ENCODE results near the genes GAGE12E and PAGE1.

DNA sequence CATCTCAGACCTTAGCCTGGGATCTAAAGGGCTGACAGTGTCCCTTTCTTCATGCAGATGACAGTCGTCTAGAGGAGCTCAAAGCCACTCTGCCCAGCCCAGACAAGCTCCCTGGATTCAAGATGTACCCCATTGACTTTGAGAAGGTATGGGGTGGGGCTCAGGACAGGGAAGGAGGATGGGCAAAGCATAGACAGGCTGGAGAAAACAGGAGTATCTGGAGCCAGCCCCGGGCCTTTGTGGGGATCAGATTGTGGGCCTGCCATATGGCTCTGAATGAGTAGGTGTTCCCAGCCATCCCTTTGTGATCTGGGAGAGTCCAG is 6.2 kb upstream of the CDK16 start:
- RRBS: no CpG with 5 or more reads among the region's 2 CpGs
CAGE:
- cytosol, long polyA plus RNA: no peak
- long polyA plus RNA: no peak
- nucleus, long polyA plus RNA: no peak

- RRBS: 42% methylated on average over 1 of the region's 10 CpGs
CAGE:
- cytosol, long polyA plus RNA: no peak
- long polyA plus RNA: no peak
- nucleus, long polyA plus RNA: no peak
These were observed 1.6 kb upstream of the CDK16 start for GRCh38 chrX:47216863-47217399.

GRCh38 chrX:47218847-47219679 is 582 bp downstream of the CDK16 start:
- RRBS: 4% methylated on average over 31 of the region's 67 CpGs
CAGE:
- cytosol, long polyA plus RNA: no peak
- long polyA plus RNA: no peak
- nucleus, long polyA plus RNA: no peak

- RRBS: no CpG with 5 or more reads among the region's 11 CpGs
CAGE:
- cytosol, long polyA plus RNA: no peak
- long polyA plus RNA: no peak
- nucleus, long polyA plus RNA: no peak
These were observed 58.4 kb upstream of the ZNF157 start for GRCh38 chrX:47311870-47312510.

- RRBS: no CpG with 5 or more reads among the region's 7 CpGs
CAGE:
- cytosol, long polyA plus RNA: no peak
- long polyA plus RNA: no peak
- nucleus, long polyA plus RNA: no peak
These were observed 26.8 kb downstream of the ZNF41 start for GRCh38 chrX:47456138-47456749.

DNA sequence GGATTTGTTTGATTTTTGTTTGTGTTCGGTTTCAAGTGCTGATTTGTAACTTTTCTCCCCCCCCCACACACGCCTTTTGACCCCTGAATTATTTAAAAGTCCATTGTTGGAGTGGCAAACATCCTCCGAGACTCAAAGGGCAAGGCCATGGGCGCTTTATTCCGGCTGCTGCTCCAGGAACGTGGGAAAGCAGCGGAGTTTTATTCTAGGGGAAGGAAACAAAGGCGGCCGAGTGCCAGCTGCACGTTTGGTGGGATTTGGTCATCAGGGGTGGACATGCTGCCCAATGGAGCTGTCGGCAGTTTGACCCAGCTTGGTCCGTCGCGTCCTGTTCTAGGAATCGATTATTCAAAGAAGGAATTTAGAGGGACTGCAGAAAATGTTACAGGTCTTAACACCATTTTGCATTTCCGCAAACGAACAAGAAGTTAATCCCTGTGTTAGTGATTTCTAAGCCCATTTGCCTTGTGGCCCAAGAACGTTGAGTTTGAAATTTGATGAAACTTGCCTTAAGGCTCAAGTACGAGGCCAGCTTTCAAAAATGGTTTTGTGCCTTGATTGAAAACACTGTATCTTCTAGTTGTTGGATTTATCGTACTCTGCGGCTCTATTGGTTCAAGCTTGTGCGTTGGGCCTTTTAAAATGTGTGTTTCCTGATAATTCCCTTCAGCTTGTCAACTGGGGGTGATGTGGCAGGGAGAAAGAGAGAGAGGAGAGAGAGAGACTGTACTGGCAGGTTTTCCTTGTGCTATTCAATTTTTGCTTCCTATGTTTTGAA is 625 bp upstream of the ZNF41 start:
- RRBS: no CpG with 5 or more reads among the region's 22 CpGs
CAGE:
- cytosol, long polyA plus RNA: no peak
- long polyA plus RNA: no peak
- nucleus, long polyA plus RNA: no peak

GRCh38 chrX:47540073-47540272 is 21.0 kb upstream of the ARAF start:
CAGE:
- cytosol, long polyA plus RNA: no peak
- long polyA plus RNA: no peak
- nucleus, long polyA plus RNA: no peak

- RRBS: no CpG with 5 or more reads among the region's 3 CpGs
CAGE:
- cytosol, long polyA plus RNA: no peak
- long polyA plus RNA: no peak
- nucleus, long polyA plus RNA: no peak
These were observed 14.7 kb upstream of the ZNF630 start for GRCh38 chrX:48085944-48086755.

DNA sequence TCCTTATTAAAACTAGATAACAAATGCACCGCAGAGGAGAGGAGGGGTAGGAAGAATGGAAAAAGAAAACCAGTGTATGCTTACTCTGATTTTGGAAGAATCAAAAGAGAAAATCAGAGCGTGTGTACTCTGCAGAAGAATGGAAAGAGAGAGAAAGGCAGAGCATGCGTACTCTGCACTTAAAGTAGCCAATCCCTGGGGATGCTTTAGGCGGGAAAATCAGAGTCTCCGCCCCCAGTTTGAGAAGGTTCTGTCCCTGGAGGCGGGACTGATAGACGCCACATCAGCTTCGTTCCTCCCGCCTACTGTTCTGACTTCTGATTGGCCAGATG is 23.6 kb downstream of the SSX1 start:
- RRBS: no CpG with 5 or more reads among the region's 9 CpGs
CAGE:
- cytosol, long polyA plus RNA: no peak
- long polyA plus RNA: no peak
- nucleus, long polyA plus RNA: no peak

DNA sequence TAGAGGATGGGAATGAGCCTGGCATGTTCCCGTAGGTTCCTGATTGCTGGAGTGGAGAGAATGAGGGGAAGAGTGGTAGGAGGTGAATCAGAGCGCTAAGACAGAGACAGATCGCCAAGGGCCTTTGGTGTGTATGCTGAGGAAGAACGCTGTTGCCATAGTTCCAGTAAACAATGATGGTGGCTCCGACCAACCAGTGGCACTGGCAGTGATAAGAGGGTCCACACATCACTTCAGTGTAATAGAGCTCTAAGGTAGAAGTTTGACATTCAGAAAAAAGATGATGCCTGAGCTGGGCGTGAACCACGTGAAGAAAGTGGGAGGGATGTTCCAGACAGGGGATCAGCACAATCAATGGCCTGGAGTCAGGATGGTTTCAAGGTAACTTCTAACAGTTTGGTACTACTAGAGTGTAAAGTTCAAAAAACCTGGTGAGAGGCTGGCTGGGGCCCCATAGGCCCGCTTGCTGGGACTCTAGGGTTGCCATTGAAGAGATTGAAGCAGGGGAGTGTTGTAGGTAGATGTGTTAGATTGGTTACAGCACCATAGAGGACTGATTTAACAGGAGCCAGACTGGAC is 1.1 kb downstream of the TBC1D25 start:
- RRBS: no CpG with 5 or more reads among the region's 8 CpGs
CAGE:
- cytosol, long polyA plus RNA: no peak
- long polyA plus RNA: no peak
- nucleus, long polyA plus RNA: no peak

- RRBS: 25% methylated on average over 11 of the region's 36 CpGs
CAGE:
- cytosol, long polyA plus RNA: no peak
- long polyA plus RNA: no peak
- nucleus, long polyA plus RNA: start-site peak on the plus strand at chrX:48574946-48574999, 186 and 177 reads in 2 replicates
These were observed 509 bp downstream of the RBM3 start for GRCh38 chrX:48574635-48575350.

DNA sequence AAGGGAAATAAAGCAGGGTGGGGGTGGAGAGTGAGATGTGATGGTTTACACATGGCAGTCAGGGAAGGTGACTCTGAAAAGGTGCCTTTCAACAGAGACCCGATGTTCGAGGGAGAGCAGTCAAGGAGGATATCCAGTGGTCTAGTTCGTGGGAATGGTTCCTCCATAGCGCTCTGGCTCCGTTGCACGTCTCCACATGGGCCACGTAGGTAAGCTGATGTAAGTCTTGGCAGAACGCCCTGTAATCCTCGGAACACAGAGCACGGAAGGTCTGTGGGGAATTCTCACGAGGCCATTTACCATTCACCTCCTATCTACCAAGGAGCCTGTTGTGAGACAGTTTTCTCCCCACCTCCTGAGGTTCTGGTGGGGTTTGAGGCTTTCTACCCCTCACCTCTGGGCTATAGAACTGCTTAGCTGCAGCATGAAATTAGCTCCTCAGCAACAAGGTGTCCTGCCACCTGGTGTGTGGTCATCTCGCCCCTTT is 7.5 kb upstream of the WDR13 start:
- RRBS: no CpG with 5 or more reads among the region's 12 CpGs
CAGE:
- cytosol, long polyA plus RNA: no peak
- long polyA plus RNA: no peak
- nucleus, long polyA plus RNA: no peak

- RRBS: 28% methylated on average over 4 of the region's 17 CpGs
CAGE:
- cytosol, long polyA plus RNA: no peak
- long polyA plus RNA: no peak
- nucleus, long polyA plus RNA: no peak
These were observed 34.1 kb downstream of the WDR13 start for GRCh38 chrX:48631242-48631899.

- RRBS: no CpG with 5 or more reads among the region's 16 CpGs
CAGE:
- cytosol, long polyA plus RNA: no peak
- long polyA plus RNA: no peak
- nucleus, long polyA plus RNA: no peak
These were observed 6.7 kb upstream of the HDAC6 start for GRCh38 chrX:48794733-48796061.

- RRBS: no CpG with 5 or more reads among the region's 3 CpGs
CAGE:
- cytosol, long polyA plus RNA: no peak
- long polyA plus RNA: no peak
- nucleus, long polyA plus RNA: no peak
These were observed 5.4 kb upstream of the PIM2 start for GRCh38 chrX:48924284-48924596.

- RRBS: no CpG with 5 or more reads among the region's 70 CpGs
CAGE:
- cytosol, long polyA plus RNA: no peak
- long polyA plus RNA: no peak
- nucleus, long polyA plus RNA: no peak
These were observed 1.3 kb downstream of the MAGIX start for GRCh38 chrX:49163551-49164522.

DNA sequence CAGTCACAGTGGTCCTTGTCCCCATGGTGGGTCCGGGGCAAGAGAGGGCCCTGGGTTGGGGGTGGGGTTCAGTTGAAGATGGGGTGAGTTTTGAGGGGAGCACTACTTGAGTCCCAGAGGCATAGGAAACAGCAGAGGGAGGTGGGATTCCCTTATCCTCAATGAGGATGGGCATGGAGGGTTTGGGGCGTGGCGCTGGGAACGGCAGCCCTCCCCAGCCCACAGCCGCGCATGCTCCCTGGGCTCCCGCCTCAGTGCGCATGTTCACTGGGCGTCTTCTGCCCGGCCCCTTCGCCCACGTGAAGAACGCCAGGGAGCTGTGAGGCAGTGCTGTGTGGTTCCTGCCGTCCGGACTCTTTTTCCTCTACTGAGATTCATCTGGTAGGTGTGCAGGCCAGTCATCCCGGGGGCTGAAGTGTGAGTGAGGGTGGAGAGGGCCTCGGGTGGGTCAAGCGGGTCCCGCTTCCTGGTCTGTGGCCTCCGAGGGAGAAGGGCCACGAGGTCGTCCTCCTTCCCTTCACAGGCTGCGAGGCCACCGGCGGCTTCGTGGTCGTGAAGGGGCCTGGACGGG is at the start of gene GAGE12E:
TSS of gene GAGE12E (plus strand) at position 274 of the 571 bp plus-strand sequence.
- RRBS: no CpG with 5 or more reads among the region's 28 CpGs
CAGE:
- cytosol, long polyA plus RNA: no peak
- long polyA plus RNA: no peak
- nucleus, long polyA plus RNA: no peak

DNA sequence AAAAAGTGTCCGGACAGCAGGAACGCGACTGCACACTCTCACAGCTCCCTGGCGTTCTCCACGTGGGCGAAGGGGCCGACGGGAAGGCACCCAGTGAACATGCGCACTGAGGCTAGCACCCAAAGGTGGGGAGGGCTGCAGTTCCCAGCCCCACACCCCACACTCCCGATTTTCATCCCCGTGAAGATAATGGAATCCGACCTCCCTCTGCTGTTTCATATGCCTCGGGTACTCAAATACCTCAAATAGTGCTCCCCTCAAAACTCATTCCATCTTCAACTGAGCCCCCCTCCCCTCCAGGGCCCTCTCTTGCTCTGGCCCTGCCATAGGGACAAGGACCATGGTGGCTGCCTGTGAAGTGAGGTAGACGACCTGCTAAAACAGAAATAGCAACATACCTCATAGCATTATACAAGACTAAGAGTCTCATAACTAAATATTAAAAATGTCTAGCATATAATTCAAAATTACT is at the start of gene PAGE1:
TSS of gene PAGE1 (minus strand) at position 59 of the 472 bp plus-strand sequence.
- RRBS: no CpG with 5 or more reads among the region's 14 CpGs
CAGE:
- cytosol, long polyA plus RNA: no peak
- long polyA plus RNA: no peak
- nucleus, long polyA plus RNA: no peak

- RRBS: no CpG with 5 or more reads among the region's 14 CpGs
CAGE:
- cytosol, long polyA plus RNA: no peak
- long polyA plus RNA: no peak
- nucleus, long polyA plus RNA: no peak
These were observed 799 bp downstream of the NUDT10 start for GRCh38 chrX:51333458-51333784.

GRCh38 chrX:51575773-51576070 is 43.0 kb downstream of the CENPVL3 start:
- RRBS: no CpG with 5 or more reads among the region's 2 CpGs
CAGE:
- cytosol, long polyA plus RNA: no peak
- long polyA plus RNA: no peak
- nucleus, long polyA plus RNA: no peak

Measured in IMR-90 (cell line).